Thoracic aorta (tissue), 1 donor: ENCODE results near the gene CWC22.

DNA sequence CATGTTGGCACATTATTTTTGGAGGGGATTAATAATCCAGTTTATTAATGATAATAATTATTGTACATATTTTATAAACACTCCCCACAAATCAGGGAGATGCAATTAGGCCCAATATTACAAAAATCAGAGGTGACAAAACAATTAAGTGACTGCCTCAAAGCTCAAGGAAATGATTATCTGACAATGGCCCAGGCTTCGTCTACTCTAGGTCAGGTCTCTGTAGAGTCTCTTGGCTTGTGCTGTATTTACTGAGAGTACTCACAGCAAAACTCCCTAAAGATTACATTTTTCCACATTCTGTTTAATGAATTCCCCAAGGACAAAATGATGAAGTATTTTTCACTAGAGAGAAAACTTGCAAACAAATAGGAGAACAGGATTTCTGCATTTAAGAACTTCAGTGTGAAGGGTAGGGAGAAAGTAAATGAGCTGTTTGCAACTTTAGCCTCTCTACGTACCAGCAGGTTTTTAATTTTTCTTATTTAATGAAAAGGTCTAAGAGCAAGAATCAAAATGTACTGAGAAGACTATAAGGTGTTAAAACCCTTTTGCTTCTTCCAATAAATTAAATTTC, 6.7 kb upstream of the NFE2L2 start:
- RAMPAGE, long total RNA, result no peak

GRCh38 chr2:177281828-177282543, 17.5 kb upstream of the NFE2L2 start:
- RAMPAGE, long total RNA, result no peak

GRCh38 chr2:177309802-177310180, 45.3 kb upstream of the NFE2L2 start:
- RAMPAGE, long total RNA, result no peak

GRCh38 chr2:177327996-177328377, 63.5 kb upstream of the NFE2L2 start:
- RAMPAGE, long total RNA, result no peak

DNA sequence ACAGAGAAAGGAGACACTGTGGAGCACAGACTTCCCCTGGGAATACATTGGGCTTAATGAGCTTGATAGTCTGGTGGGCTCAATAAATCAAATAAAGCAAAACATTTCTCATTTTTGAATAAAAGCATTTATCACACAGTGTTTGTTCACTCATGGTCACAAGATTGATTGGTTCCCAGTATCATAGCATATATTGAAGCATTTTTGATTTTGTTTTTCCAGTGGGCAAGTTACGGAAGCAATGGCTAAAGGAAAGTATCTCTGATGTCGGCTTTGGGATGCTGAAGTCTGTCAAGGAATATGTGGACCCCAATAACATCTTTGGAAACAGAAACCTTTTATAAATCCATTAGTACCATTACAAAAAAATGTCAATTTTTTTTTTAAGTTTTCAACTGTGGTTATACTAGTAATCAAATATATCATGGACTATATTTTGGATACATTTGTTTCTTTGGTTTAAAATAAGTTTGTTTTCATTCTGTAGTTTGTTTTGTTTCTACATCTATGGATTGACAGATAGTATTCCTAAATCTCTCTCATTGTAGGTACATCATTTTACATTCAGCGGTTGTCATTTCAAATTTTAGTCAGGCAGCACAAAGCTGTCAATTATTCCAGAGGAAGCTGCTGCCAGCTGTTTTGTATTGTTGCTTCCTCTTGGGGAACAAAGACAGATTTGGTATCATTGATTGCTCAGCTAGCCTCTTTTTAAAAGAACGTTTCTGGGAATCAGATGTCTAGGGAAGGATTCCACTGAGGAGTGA, 14.6 kb downstream of the TTC30B start:
- RAMPAGE, long total RNA, result no peak

GRCh38 chr2:178275536-178275926, 81.2 kb downstream of the OSBPL6 start:
- RAMPAGE, long total RNA, result no peak

GRCh38 chr2:178277524-178278344, 83.4 kb downstream of the OSBPL6 start:
- RAMPAGE, long total RNA, result no peak

DNA sequence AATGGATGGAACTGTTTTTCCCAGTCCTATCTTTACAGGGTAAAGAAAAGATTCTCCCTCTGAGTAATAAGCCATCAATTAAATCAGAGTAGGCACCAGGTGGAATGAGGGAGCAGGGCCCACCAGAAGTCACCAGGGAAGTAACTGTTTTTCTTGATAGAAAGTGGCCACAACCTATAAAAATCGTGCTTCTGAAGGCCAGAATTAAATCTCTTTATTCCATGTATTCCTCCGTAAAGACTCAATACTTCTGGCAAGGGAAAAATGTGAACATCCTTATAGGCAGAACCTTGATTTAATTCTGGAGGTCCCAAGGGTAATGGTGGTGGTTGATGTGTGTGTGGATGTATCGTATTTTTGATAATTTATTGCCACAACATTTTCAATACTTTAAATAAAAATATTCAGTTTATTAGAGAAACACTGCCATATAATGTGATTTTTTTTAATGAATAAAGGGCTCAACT, 667 bp downstream of the FKBP7 start:
- RAMPAGE, long total RNA, result no peak

DNA sequence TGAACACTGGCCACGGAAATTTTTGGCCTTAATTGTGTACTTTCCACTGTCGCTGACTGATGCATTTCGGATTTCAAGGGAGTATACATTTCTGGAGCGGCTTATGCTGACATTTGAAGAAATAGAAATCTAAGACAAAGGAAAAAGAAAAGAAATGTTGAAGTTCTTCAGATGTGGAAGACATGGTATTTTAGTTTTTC, 47.9 kb downstream of the PLEKHA3 start:
- RAMPAGE, long total RNA, result no peak

GRCh38 chr2:178531172-178532066, 51.2 kb downstream of the PLEKHA3 start:
- RAMPAGE, long total RNA, result no peak

GRCh38 chr2:178557682-178558694, 77.7 kb downstream of the PLEKHA3 start:
- RAMPAGE, long total RNA, result no peak

DNA sequence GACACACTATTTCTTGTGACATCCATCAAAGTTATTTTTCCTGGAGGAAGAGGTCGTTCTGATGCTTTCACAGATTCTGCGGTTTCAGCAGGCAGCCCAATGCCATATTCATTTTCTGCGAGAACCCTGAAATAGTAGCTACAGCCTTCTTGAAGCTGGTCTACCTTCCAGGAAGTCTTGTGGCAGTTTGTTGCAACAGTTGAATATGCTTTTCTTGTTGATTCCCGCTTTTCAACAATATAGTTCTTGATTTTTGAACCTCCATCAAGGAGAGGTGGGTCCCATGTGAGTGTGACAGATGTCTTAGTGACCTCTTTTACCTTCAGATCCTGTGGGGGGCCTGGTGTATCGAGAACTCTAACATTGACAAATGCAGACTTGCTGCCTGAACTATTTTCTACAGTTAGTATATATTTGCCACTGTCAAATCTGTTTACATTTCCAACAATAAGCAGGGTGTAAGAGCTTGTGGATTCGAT, 92.0 kb downstream of the PLEKHA3 start:
- RAMPAGE, long total RNA, result no peak

DNA sequence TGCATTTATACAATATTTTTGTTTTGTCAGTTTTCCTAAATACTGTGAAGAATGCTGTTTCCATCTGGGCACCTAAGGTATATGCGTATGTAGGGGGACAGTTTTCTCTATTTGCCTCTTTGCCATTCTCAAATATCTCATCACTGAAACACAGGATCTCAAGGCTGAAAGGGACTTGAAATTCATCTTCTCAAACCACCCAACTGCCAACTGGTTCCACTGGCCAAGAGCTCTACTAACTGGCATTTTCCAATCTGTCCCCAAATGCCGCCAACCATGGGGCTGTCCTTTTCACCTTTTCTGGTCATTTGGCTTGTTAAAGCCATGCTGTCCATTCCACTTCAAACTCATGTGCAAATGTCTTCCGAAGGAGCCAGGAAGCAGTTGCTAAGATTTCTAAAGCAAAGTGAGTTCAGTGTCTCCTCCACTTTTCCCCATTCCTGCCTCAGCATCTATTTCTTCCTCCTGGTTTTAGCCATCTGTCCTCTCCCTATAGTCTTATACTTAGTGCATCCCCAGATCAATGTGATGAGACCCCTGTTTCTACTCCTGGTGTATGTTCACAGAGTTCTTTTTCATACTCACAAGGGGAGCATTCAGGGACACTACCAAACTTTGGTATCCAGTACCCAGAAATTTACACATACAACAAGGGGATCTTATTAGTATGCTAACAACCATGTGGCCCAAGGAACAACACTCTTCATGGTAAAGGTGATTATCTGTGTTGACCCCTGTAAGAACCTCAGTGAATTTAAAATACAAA, 14.4 kb downstream of the TTN start:
- RAMPAGE, long total RNA, result no peak

DNA sequence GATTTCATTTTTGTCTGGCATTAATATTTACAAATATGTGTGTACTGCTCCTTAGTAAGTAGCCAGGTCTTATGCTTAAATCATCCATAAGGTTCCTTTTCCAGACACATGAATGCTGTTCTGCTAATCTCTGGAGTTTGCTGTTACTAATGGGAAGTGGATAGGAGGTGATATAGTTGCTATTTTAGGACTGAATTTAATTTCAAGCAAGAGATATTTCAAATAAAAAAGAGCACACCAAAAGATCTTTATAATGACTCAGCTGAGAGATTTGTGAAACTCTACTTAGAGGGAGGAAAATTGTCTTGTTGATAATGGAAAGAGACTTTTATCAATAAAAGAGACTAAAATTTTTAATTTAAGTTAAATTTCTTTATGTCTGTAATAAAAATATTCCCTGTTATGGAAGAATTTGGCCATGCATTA, 880 bp upstream of the TTN start:
- RAMPAGE, long total RNA, result no peak

- RAMPAGE, long total RNA, result no peak
These were observed 52.1 kb upstream of the TTN start for GRCh38 chr2:178859301-178859696.

DNA sequence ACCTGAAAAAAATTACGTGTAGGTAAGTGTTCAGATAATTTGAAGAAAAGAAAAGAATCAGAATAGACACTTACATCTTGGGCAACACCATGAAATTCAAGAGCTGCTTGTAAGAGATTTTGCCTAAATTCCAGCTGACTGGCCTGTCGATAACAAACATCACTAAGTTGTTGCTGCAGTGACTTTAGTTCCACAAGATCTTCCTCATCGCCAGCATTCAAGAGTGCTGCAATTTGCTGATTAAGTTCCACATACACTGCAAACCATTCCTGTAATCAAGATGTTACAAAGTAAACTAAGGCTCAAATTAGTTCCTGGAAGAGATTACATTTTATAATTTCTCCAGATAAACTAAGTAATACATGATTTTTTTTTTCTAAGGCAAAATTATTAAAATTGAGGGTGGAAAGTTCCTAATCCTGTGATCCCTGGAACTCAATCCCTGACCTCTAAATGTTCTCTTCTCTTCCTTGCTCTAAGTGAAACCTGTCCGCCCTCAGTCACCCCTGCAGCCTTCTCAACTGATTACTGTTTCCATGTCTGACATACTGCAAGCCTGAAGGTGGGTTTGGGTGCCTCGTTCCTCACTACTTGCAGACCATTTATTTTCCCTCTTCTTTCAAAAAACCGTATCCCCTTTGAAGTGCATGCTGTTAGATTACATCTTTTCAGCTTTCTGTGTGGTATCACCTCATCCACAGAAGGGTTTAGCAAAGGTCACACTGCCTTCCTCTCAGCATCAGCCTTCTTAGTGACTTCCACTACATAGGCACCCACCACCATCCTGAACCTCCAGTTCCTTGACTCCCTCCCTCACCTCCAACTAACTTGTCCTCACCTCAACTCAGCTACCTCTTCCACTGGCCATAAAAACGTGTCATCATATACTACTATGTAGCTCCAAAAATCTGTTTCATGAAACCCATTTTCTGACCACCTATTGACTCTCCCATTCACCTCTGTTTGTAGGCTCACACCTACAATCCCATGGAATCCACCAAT, 74.7 kb upstream of the CCDC141 start:
- RAMPAGE, long total RNA, result no peak

DNA sequence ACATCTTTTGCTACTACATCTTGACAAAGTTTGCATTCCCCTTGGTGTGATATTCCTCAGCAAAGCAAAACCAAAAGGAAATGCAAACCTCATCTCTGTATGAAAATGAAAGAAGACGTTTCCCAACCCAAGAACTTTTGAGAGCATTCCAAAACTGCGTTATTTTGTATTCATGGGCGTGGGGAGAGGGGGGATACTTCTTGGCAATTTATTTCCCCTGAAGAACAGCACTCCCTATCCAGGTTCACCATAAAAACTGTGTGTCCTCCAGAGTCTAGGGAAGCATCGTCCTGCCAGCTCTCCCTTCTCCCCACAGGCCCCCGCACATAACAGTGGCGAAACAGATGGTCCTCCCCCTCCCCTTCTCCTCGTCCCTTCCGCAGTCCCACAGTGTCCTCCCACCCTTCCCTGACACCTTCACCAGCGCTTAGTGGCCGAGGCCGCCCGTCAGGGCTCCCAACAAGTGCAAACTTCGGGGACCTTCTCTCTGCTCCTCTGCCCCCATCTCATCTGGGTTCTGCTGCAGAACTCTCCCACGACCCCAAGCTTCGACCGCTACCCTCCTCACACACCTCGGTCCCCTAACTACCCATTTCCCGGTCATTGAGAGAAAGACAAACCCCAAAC, 1.2 kb downstream of the ZNF385B start:
- RAMPAGE, long total RNA, result no peak

DNA sequence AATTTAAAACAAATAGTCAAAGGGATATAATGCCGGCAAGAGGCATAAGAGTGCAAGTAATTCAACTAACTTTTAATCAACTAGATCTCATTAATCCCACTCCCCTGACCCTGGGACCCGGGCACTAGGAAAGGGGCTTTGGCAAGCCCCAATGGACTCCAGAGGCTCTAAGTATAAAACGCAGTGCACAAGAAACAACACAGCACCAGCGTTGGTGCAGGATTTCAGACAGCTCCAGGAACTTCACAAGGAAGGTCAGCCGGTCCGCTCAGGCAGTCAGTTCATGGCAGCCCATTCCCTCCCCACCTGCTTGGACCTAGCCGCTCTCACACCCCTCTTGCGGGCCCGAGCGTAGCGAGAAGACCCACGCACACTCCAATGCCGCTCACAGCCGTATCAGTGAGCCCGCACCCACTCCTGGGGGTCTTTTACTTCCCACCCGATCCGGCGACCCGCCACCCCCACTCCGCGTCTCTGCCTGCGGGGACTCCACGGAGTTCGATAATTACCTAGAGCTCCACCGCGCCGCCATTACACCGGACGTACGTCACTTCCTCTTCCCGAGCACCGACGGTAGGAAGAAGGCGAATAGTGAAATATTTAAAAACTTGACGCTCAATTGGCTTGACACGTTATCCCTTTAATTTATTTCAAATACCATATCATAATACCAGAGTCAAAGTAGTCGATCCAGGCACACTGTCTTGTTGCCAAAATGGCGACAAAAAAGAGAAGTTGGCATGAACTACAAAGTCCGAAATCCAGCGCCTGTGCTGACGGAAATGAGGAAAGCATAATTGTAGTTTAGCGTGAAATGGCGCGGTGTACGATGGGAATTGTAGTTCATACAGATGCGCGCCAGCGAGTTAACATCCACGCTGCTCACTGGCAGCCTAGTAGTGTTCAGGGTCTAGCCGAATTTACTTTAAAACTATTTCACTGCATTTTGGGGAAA, at the start of gene CWC22:
TSS of gene CWC22 (minus strand) at position 737 of the 955 bp plus-strand sequence.
- RAMPAGE, long total RNA, result start-site peak on the minus strand centred at position 542 of the sequence, 41 bp wide, 59 reads; start-site peak on the minus strand centred at position 719 of the sequence, 120 bp wide, 9 reads

DNA sequence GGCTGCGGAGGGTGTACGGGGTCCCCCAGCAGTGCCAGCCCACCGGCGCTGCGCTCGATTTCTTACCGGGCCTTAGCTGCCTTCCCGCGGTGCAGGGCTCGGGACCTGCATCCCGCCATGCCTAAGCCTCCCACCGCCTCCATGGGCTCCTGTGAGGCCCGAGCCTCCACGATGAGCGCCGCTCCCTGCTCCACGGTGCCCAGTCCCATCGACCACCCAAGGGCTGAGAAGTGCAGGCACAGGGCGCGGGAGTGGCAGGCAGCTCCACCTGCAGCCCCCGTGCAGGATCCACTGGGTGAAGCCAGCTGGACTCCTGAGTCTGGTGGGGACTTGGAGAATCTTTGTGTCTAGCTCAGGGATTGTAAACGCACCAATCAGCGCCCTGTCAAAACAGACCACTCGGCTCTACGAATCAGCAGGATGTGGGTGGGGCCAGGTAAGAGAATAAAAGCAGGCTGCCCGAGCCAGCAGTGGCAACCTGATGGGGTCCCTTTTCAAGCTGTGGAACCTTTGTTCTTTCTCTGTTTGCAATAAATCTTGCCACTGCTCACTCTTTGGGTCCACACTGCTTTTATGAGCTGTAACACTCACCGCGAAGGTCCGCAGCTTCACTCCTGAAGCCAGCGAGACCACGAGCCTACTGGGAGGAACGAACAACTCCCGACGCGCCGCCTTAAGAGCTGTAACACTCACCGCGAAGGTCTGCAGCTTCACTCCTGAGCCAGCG, 288.7 kb upstream of the UBE2E3 start:
- RAMPAGE, long total RNA, result no peak

- RAMPAGE, long total RNA, result no peak
These were observed 845 bp downstream of the UBE2E3 start for GRCh38 chr2:180981277-180981623.